HTR-8/SVneo (cell line): ENCODE results near the gene EDN2.

DNA sequence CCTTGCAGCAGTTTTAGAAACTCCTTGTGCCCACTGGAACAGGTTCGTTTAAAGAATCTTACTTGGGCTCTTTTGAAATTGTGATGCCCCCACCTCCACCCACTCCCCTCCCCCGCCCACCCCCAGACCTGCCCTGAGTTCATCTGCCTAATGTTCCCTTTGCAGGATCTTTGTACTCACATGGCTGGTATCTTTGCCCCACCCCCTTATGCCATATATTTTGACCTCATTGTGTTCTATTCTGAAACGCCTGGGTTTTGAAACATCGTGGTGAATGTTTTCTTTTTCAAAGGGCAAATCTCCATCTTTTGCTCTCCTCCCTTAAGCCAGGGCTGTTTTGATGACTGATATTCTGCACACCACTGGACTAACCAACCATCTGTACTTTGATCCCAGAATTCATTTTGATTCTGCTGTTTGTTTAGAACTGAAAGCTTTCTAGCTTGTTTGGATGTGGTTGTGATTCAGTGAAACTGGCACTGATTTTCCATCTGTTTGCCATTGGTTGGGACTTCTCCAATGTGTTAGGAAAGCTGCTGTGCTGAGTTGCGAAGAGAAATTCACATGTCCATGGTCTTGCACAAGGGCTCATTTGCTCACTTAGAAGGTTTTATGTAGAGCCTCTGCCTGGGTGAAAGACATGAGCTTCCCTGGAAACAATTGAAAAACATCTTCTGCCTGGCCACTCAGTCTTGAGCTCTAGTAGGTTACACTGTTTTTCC is 16.4 kb downstream of the SMAP2 start:
- RRBS, result no CpG with 5 or more reads among the region's 5 CpGs

DNA sequence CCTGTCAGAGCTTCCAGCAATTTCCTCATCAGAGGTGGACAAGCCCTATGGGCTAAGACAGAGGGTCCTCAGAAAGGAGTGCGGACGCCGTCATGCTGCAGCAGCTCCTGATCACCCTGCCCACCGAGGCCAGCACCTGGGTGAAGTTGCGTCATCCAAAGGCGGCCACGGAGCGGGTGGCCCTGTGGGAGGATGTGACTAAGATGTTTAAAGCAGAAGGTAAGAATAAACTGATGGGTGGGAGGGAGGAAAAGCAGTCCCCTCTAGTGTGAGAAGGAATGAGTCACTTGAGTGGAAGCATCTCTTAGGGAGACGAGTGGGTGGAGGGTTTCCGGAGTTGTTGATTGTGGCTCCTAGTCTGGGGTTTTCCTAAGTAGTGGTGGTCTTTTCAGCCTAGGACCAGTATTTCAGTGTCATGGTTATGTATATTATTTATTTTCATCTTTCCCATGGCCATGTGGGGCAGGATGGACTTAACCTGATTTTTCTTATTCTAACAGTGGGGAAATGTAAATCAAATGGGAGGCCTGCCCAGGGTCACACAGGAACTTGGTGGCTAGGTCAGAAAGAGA is 680 bp downstream of the ZFP69B start:
- RRBS, result no CpG with 5 or more reads among the region's 10 CpGs

- RRBS, result no CpG with 5 or more reads among the region's 8 CpGs
These were observed 19.0 kb downstream of the NFYC start for GRCh38 chr1:40710178-40711315.

- RRBS, result no CpG with 5 or more reads among the region's 3 CpGs
These were observed 20.1 kb downstream of the NFYC start for GRCh38 chr1:40711316-40712381.

GRCh38 chr1:40807300-40807624 is 23.7 kb downstream of the KCNQ4 start:
- RRBS, result no CpG with 5 or more reads among the region's 7 CpGs

- RRBS, result no CpG with 5 or more reads among the region's 20 CpGs
These were observed 34.5 kb downstream of the KCNQ4 start for GRCh38 chr1:40818111-40818433.

DNA sequence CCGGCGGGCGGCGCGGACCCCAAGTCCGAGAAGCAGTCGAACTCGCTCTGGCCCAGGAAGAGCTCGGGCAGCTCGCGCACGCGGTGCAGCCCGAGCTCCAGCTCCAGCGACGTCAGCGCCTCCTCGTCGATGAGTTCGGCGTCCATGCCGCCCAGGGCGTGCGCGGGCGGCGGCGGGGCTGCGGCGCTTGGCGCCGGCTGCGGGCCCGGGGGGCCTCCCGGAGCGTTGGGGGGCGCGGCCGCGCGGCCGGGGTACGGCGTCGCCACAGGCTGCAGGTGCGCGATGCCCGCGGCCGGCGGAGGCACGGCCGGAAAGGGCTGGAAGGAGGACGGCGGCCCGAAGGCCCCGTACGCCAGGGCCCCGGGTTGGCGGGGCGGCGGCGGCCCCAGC is 579 bp downstream of the CITED4 start:
- RRBS, result 1% methylated on average over 20 of the region's 63 CpGs

GRCh38 chr1:40939761-40940177 is 39.7 kb upstream of the CTPS1 start:
- RRBS, result no CpG with 5 or more reads among the region's 6 CpGs

GRCh38 chr1:41019767-41020940 is 1.4 kb downstream of the SLFNL1 start:
- RRBS, result 98% methylated on average over 7 of the region's 27 CpGs

- RRBS, result no CpG with 5 or more reads among the region's 9 CpGs
These were observed 1.1 kb upstream of the SLFNL1 start for GRCh38 chr1:41022624-41023061.

DNA sequence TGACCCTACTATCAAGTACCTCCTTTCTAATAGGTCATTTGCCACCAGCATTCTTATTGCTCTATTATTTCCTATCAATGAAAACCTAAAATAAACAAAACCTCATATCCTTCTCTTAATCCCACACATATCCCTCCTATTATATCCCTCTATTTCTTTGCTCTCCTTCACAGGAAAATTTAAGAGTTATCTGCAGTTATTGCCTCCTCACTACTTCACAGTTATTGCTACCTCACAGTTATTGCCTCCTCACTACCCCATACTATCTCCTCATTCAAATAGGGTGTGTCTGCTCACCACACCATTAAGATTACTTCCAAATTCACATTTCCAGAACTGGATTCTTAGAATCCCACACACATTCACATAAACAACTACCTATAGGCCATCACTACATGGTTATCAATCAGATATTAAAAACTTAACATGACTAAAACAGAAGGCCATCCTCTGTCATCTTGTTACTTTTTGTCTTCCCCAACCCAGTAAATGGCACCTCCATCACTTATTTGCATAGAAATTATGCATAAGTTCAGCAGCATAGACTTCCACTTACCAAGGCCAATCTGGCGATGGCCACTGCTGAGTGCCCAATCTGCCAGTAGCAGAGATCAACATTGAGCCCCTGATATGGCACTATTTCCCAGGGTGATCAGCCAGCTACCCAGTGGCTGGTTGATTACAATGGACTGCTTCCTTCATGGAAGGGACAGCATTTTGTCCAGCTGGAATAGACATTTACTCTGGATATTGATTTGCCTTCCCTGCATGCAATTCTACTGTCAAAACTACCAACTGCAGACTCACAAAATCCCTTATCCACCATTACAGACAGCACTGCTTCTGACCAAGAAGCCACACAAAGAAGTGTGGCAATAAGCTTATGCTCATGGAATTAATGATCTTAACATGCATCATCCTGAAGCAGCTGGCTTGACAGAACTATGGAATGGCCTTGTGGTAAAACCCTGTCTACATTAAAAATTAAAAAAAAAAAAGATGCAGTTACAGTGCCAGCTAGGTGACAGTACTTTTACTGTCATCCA is 71.2 kb downstream of the SCMH1 start:
- RRBS, result no CpG with 5 or more reads among the region's 1 CpG

GRCh38 chr1:41360031-41360627 is 118.0 kb upstream of the SCMH1 start:
- RRBS, result no CpG with 5 or more reads among the region's 9 CpGs

DNA sequence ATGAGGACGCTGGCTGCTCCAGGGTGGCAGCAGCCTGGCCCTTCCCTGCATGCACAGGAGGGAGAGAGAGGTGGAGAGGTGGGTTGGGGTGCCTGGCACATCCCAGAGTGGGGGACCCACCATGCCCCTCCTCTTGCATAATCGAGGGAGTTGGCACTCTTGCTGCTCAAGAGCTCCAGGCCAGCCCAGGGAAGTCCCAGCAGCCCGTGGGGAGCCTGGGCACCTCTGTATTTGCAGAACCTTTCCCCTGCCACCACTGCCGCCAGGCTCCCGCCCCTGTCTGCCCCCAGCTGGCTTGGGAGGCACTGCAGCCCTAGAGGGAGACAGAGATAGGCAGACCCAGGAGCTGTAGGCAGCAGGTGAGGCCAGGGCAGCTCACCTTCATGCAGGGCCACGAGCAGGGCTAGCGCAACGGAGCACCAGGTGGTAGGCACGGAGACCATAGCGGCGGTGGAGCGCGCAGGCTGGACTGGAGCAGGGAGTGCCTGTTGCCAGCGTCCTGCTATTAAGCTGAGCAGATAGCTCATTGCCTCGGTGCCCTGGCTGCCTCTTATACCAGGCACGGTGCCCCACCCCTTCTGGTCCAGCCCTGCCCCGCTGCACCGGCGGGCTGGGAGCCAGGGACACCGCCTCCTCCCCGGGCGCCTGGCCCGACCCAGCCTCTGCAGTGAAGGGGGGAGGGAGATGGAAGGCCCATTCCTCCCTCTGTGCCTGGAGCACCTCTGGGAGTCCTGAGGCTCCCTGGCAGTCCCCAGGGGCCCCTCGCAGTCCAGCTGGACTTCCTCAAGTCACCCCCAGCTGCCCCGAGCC is at the start of gene EDN2:
EDN2 (minus strand) TSS at position 525 of the 810 bp plus-strand sequence.
- RRBS, result no CpG with 5 or more reads among the region's 25 CpGs

DNA sequence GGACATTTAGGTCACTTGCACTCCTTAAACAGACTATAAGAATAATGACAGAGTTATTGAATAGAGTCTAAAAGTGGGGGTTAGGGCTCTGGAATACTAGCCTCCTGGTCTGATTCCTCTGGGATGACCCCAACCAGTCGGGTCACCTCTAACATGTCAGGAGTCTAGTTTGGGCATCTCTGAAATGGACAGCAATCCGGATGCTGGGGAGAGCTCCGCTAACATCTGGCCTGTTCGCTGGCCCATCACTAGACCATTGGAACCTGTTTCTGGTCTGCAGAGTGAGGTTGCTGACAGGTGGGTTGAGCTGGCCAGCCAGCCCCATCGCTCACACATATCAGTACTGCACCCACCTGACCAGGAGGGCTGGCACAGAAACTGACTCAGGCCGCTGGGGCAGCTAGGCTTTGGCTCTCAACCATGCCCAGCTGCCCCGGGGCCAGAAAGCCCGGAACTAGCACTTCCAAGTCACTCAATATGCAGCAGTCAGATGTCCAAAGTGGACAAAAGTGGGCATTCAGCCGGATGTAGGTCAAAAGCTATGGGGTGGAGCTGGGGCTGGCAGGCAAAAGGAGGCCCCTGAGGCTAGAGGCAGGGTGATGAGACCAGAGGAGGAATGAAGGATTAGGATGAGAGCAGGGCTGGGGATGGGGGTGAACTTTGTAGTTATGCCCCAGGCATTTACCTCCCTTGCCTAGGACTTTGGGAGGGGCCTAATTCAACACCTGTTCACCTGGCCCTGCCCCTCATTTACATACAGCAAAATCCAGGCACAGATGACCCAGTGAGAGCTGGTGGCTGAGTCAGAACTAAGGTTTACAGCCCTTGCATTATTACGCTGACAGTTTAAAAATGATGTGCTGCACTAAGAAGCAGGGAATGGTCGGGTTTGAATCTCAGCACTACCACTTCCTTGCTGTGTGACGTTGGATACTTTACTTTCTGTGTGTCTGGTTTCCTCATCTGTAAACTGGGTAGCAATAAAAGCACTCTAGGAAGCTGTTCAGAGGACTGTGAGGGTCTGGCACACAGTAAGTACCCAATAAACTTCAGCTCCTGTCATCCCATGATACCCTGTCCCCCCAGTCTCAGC is 30.7 kb upstream of the EDN2 start:
- RRBS, result 58% methylated on average over 2 of the region's 12 CpGs

DNA sequence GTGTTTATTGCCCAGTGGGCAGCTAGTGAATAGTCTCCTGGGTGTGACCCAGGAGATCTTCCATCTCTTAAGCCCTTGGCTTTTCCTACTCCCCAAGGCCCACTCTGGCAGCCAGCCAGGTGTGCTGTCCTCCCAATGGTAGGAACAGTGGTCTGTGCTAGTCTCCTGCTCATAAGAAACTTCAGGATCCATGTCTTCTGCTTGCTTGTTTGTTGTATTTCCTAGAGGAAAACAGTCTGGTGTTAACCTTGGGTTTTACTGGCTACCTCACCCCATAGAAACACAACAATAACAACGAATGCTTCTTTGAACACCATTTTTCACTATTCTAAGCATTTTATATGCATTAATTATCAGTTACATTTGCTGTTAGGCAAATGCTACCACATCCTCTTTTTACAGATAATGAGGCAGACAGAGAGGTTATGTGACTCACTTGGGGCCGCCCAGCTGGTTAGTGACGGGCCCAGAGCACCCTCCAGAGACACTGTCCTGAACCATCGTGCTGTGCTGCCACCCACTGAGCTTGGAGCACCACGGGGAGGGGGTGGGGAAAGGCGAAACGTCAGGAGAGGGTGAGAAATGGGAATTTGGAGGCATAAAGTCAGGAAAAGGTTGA is 107.5 kb downstream of the HIVEP3 start:
- RRBS, result no CpG with 5 or more reads among the region's 7 CpGs

DNA sequence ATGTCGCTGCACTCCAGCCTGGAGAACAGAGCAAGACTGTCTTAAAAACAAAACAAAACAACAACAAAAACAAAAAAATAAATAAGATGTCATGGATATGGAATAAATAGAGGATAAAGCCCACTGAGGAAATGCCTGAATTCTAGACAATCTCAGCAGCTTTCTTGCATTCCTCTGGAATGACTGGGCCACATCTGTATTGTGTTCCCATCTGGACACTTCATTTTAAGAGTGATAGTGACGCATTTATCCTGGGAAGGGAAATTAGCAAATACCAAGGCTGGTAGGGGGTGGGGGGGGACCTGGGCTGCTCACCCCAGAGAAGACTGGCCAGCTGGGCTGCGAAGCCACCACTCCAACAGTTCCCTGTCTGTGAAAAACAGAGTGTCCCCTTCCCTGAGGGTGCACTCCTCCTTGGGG is 106.3 kb downstream of the HIVEP3 start:
- RRBS, result no CpG with 5 or more reads among the region's 3 CpGs

DNA sequence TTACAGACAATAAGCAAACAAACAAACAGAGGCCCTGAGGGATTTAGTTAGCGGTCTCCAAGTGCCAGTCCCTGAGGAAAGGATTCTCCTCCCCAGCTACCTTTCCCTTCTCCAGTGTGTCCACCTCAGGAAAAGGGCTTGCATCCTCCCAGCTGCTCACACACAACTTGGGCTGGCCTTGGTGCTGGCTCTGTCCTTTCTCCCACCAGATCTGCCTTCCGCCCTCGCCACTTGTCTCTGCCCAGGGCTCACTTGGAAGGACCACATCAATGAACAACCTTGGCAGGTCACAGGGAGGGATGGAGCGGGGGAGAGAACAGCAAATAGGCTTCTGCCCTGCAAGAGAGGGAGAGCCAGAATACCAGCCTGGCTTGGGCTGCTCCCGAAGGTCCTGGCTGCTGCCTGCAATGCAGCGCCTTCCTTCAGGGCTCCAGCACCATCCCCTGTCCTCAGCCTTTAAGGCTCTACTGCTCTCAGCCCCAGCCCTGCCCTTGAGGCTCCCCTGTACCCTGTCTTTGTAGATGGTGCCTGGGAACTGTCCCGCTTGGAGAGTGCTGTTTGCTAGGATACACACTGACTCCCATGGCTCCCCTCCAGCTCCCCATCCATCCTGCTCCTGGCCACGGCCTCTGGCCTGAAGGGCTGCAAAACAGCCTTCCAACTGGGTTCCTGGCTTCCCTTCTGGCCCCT is 43.8 kb downstream of the HIVEP3 start:
- RRBS, result no CpG with 5 or more reads among the region's 8 CpGs

- RRBS, result no CpG with 5 or more reads among the region's 7 CpGs
These were observed 18.1 kb downstream of the HIVEP3 start for GRCh38 chr1:41900500-41901135.

DNA sequence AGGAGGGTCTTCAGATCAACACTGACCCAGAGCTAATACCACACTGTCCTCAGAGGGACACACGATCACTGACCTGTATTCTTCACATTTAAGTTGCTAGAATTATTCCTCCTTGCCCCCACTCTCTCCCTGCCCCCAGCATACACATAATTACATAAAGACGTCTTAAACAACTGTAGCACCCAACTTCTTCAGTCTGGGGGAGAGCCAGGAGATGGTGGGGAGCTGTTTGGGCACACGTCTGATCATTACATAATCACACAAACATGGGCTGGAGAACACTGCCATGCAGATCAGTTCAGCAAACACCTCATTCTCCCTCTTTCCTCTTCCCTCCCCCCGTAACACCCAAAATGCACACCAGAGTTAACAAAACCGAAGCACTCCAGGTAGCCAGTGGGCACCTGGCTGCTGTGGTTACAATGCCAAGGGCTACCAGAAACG is 1.7 kb downstream of the HIVEP3 start:
- RRBS, result no CpG with 5 or more reads among the region's 6 CpGs

DNA sequence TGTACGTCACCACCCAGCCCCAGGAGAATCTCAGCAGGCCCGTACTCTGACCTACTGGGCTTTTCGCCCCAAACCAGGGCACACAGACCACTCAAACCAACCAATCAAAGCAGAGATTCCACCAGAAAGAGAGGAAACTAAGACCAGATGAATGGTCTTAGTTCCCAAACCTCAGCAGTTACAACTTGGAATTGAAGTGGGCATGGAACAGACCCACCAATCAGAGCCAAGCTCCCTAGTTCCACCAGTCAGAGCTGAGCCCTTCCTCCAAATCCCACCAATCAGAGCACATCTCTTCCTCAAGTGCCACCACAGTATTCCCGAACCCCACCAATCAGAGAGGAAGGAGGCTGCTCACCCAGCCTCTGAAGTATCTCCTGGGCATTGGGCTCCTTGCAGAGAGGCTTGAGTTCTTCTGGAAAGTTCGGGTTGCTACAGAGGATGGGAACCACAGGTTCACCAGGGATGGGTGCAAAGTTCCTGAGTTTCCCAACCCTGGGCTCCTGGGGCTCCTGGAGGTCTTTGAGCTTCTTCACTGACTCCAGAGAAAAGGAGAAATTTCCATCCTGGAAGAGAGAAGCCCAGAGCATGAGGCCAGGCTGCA is 1.4 kb downstream of the GUCA2A start:
- RRBS, result no CpG with 5 or more reads among the region's 5 CpGs